Cytotoxic T cell (primary cell): ENCODE results near the genes CISH, GRM2 and PCBP4.

DNA sequence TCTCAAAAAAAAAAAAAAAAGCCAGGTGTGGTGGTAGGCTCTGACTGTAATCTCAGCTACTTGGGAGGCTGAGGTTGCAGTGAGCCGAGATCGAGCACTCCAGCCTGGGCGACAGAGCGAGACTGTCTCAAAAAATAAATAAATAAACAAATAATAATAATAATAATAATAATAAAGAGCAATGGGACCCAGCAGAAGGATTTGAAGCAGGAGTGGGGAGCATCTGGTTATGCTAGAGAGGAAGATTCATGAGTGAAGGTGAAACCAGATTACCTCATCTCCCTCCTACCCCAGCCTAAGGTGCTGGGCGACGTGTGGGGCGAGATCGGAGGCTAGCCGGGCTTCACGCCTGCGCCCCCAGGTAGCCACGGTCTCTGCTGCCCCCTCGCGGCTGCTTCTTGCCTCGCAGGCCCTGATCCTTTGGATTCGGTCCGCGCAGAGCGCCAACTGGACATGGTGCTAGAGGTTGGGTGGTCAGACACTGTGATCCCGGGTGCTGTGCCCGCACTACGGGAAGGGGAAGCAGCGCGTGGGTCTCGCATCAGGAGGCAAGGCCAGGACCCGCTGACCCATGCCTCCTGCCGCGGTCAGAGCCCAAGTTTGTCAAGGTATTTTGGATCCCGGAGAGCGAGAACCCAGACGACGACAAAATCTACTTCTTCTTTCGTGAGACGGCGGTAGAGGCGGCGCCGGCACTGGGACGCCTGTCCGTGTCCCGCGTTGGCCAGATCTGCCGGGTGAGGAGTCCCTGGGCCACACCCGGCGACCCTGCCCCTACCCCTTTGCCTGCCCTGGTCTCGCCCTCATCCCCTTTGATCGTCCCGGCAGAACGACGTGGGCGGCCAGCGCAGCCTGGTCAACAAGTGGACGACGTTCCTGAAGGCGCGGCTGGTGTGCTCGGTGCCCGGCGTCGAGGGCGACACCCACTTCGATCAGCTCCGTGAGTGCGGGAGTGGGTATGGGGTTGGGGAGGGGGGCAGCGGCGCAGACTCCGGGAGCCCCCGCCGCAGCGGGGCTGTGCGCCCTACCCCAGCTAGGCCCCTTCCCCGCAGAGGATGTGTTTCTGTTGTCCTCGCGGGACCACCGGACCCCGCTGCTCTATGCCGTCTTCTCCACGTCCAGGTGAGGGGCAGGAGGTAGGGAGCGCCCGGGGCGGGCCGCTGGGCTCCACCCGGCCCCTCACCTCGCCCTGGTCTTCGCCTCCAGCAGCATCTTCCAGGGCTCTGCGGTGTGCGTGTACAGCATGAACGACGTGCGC, 4.2 kb downstream of the SEMA3B start:
- PRO-cap, 2 experiments = no peak in any of the 2 experiments

DNA sequence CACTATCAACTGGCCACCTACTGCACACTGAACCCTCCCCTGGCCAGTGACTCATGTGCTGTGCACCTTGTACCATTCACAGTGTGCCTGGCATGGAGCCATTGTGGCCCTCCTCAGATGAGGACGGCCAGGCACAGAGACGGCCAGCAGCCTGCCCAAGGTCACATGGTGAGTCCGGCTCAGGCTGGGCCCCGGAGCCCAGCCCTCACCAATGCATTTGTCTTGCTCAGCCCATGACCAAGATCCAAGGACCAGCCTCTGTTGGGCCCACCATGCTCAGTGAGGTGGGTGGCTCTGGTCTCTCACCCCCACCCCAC, 35.8 kb upstream of the TMEM115 start:
- PRO-cap, 2 experiments = no peak in any of the 2 experiments

GRCh38 chr3:50445829-50446526, 57.5 kb downstream of the CACNA2D2 start:
- PRO-cap, 2 experiments = no peak in any of the 2 experiments

DNA sequence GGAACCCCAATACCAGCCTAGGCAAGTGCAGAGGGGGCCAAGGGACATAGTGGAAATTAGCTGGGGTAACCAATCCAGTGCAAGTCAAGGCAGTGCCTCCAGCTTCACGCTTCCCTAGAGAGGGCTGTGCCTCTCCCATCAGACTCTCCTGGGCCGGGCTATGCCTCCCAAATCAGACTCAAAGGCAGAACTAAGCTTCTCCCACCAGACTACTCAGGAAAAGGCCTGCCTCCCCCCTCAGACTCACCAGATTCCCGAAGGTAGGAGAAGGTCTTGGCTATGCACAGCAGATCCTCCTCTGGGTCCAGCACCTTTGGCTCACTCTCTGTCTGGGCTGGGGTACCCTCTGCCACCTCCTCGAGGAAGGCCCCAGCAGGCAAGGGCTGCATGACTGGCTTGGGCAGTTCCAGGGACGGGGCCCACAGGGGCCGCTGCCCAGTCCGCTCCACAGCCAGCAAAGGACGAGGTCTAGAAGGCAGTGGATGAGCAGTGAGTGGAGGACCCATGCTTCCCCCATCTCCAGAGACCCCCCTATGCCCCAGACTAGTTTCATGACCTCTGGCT, 3.4 kb downstream of the CISH start:
- PRO-cap, 2 experiments = no peak in any of the 2 experiments

- PRO-cap, 2 experiments = peak in 2 of 2 experiments; most common plus-strand start chr3:50611859 (in 1); most common minus-strand start chr3:50611774 (in 2)
Measured at GRCh38 chr3:50611462-50612418, at the start of gene CISH. Gene CISH, minus strand, starts transcription at chr3:50611774.

DNA sequence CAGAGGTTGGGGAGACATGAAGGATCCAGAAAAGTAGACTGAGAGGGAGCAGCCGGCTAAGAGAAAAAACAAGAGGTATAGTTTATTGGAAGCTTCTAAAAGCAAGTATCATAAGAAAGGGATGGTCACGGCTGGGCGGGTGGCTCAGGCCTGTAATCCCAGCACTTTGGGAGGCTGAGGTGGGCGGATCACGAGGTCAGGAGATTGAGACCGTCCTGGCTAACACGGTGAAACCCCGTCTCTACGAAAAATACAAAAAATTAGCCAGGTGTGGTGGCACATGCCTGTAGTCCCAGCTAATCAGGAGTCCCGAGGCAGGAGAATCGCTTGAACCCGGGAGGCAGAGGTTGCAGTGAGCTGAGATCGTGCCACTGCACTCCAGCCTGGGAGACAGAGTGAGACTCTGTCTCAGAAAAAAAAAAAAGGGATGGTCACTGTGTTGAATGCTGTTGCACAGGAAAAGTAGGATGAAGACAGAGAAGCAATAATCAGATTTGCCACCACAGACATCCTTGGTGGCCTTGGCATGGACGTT, 12.6 kb upstream of the DOCK3 start:
- PRO-cap, 2 experiments = no peak in any of the 2 experiments

DNA sequence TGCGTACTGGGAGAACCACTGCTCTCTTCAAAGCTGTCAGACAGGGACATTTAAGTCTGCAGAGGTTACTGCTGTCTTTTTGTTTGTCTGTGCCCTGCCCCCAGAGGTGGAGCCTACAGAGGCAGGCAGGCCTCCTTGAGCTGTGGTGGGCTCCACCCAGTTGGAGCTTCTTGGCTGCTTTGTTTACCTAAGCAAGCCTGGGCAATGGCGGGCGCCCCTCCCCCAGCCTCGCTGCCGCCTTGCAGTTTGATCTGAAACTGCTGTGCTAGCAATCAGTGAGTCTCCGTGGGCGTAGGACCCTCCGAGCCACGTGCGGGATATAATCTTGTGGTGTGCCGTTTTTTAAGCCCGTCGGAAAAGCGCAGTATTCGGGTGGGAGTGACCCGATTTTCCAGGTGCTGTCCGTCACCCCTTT, 303.8 kb downstream of the DOCK3 start:
- PRO-cap, 2 experiments = no peak in any of the 2 experiments

- PRO-cap, 2 experiments = no peak in any of the 2 experiments
Measured at GRCh38 chr3:51414542-51414921, 23.4 kb downstream of the RBM15B start.

DNA sequence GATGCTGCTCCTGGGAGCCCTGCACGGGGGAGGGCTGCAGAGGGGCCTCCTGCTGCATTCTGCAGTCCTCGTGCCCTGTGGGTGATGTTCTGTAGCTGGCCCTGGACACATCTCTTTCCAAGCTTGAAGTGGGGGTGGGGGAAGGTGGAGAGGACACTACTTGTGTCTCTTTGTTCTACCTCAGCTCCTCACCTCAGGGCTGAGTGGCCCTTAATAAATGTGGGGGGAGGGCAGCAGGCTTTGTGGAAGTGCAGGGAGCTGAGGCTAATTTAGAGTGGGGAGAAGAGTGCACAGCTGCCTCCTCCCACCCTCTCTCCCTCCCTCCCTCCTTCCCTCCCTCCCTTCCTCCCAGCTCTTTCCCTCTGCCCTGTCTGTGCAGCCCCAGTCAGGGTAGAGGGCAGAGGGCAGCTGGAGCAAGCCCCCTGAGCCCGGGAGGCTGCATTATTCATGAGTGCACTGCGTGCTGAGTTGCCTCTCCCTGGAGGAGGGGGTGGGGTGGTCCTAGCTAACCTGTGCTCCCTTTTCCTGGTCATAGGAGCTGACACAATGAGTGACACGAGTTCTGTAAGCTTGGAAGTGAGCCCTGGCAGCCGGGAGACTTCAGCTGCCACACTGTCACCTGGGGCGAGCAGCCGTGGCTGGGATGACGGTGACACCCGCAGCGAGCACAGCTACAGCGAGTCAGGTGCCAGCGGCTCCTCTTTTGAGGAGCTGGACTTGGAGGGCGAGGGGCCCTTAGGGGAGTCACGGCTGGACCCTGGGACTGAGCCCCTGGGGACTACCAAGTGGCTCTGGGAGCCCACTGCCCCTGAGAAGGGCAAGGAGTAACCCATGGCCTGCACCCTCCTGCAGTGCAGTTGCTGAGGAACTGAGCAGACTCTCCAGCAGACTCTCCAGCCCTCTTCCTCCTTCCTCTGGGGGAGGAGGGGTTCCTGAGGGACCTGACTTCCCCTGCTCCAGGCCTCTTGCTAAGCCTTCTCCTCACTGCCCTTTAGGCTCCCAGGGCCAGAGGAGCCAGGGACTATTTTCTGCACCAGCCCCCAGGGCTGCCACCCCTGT, 3.4 kb upstream of the GRM2 start:
- PRO-cap, 2 experiments = no peak in any of the 2 experiments

- PRO-cap, 2 experiments = no peak in any of the 2 experiments
Measured at GRCh38 chr3:51706783-51707259, at the start of gene GRM2. Gene GRM2, plus strand, starts transcription at chr3:51707068.

GRCh38 chr3:51754424-51754818, 24.6 kb downstream of the IQCF6 start:
- PRO-cap, 2 experiments = no peak in any of the 2 experiments

DNA sequence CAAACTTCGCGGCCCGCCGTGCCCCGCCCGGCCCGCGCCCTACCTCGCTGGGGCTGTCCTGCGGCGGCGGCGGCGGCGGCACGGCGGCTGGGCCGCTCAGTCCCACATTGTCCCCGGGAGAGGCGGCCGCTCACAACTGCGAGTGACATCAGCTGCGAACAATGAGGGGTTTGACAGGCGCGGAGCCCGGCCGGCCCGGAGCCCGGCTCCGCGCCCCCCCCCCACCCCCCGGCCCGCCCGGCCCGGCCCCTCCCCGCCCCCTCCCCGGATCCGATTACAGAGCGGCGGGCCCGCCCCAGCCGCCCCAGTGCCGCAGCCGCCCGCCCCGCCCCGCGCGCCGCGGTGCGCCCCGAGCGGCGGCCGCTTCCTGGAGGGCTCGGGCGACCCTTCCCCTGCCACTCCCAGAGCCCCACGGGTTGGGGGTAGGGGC, at the start of gene PCBP4:
TSS of gene PCBP4 (minus strand) at position 172 of the 430 bp plus-strand sequence.
- PRO-cap, 2 experiments = peak in 2 of 2 experiments; most common plus-strand start position 307 of the sequence (in 2); most common minus-strand start position 163 of the sequence (in 2)

DNA sequence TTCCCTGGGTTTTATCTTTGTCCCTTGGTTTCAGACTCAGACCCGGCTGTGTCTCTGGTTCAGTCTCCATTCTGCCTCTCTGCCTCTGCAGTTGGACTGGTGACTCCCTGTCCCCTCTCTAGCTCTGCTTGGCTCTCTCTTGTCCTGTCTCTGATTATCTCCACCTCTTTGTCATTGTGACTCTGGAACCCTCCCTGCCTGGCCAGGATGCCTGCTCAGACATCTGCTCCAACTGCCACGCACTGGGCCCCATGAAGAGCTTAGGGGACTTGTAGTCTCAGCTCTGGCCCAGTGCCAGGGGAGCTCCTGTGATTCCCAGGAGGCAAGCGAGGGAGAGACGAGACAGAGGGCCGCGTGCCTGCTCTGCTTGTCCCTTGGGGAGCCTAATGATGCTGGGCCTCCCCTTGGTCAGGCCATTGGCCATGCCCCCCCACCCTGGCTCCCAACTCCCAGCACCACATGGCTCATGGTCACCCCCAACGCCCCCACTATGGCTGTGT, 26.2 kb upstream of the RPL29 start:
- PRO-cap, 2 experiments = no peak in any of the 2 experiments

DNA sequence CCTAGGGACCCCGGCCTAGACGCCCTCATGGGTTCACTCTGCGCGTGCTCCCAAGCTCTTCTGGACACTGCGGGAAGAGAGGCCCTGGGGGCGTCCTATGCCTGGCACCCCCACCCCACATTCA, 276 bp upstream of the DUSP7 start:
- PRO-cap, 2 experiments = no peak in any of the 2 experiments

DNA sequence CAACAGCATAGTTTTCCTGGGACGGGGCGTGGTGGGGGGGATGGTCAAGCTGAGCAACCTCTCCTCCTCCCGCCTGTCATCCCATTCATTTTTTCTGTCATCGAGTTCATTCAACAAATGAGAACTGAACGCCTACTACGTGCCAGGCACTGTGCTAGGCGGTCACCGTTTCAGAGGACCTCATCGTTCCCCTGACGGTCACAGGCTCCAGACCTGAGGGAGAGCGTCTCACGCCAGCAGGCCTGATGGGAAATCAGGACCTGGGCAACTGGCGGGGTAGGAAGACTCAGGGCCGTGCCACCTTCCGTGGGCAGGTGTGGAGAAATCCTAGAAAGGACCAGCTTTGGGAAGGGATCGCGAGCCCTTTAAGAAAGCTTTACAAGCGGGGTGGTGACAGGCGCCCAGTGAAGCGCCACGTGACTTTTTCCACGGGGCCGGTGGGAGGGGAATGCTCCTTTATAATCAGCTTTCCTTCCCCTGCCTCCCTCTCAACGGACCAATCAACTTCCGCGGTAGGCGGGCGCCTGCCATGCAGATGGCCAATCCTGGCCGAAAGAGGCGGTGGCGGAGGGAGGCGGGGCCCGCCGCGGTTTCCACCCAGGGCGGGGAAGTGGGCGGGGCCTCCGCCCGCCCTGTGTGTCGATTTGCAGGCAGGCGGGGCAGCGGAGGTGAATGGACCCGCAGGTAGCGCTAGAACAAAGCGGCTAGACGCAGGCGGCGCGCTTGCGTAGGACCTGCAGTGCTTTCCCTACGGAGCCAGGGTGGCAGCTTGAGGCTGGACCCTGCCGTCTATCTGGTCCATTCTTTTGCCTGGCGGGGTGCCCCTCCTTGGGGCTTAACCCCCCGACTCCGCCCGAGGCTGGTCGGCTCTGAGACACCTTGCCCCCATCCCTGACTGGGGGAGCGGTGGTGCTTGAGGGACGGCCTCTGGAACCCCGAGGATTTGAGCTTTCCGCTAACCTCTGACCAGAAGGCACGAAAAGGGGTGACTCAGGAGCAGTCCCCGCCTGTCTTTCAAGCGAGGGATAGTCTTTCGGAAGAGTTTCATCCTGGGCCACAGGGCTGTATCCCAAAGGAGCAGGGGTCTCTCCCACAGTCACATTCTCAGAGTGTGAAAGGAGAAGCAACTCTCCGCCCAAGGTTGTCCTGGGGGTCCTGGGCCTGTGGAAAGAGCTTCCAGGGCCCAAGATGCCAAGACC, 937 bp upstream of the DUSP7 start:
- PRO-cap, 2 experiments = no peak in any of the 2 experiments

DNA sequence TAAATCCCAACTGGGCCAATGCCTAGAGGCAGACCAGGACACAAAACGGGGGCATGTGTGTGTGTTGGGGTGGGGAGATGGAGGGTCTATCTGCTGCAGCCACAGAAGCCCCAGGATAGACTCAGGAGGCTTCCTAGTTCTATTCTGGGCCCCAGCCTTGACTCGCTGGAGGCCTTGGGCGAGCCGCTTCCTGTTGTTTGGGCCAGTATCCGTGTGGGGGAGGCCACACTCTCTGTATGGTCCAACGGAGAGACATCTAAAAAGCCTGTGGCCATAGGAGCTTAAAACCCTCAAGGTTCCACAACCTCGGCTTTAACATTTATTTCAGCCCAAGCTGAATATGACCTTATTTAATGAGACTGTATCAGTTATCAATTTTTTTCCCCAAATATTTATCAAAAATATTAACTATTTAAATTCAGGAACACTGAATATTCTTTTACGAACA, 32.8 kb downstream of the POC1A start:
- PRO-cap, 2 experiments = no peak in any of the 2 experiments

GRCh38 chr3:52154627-52155369, 575 bp upstream of the POC1A start:
- PRO-cap, 2 experiments = peak in 2 of 2 experiments; most common plus-strand start chr3:52154946 (in 2); most common minus-strand start chr3:52154706 (in 1)

DNA sequence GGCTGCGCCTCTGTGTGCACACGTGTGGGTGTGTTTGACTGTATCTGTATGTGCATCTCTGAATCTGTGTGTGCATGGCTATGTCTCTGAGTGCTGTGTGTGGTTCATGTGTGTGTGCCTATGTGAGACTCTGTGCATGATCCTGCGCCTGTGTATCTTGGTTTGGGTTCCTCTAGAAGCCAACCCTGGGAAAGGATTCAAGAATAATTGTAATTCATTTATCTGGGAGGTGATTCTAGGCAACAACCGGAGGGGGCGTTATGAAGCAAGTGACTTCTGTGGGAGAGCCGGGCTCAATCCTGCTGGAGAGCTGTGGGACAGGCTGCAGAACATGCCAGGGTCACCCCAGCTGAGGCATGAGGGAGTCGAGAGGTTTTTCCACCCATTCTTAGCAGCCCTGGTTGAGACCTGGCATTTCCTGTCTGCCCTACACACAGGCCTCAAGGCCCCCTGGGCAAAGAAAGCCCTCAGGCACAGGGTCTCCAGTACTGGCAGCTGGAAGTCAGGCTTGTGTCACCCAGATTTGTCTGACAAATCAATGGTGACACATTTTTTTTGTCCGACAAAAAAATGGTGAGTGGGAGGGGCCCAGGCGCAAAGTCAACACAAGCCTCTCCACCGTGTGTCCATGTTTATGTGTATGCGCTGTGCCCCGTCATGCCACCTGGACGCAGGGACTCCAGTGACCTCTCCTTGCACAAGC, 21.1 kb upstream of the ALAS1 start:
- PRO-cap, 2 experiments = no peak in any of the 2 experiments

GRCh38 chr3:52188740-52189517, 9.0 kb upstream of the ALAS1 start:
- PRO-cap, 2 experiments = no peak in any of the 2 experiments

DNA sequence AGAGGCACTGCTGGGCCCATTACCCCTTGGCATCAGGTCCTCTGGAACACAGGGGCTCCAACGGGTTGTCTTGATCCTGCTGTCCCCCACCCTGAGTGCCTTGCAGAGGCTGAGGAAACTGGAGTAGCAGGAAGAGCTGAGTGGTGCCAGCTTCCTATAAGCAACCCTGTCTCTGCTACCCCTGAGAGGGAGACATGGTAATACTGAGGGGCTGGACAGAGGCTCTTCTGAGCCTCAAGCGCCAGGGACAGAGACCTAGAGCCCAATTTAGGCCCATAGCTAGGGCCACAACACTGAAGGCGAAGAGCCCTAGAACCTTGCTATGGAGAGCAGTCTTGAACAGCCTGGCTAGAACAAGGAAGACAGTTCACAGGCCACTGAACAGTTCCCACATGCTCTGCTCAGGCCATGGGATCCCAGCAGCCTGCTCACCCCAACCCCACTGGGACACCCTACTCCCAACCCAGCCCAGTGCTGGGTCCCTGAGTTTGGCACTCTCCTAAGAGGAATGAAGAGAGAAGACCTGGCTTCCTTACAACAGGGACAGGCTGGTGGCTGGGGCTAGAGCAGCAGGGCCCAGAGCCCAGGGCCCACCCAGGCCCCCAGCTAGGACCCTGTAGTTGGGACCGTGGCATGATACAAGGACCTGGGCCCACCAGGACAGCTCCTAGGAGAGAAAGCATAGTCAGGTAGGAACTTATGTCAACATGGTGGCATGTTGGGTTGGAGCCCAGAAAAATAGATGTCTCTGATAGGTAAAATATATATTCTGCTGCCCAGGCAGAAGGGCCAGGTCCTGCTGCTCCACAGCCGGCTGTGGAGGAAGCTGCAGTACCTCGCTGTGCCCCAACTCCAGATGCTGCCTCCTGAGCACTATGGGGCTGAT, 8.3 kb downstream of the BAP1 start:
- PRO-cap, 2 experiments = no peak in any of the 2 experiments